Mucosa of descending colon (tissue), 1 donor: ENCODE data around the gene RAB8A.

DNA sequence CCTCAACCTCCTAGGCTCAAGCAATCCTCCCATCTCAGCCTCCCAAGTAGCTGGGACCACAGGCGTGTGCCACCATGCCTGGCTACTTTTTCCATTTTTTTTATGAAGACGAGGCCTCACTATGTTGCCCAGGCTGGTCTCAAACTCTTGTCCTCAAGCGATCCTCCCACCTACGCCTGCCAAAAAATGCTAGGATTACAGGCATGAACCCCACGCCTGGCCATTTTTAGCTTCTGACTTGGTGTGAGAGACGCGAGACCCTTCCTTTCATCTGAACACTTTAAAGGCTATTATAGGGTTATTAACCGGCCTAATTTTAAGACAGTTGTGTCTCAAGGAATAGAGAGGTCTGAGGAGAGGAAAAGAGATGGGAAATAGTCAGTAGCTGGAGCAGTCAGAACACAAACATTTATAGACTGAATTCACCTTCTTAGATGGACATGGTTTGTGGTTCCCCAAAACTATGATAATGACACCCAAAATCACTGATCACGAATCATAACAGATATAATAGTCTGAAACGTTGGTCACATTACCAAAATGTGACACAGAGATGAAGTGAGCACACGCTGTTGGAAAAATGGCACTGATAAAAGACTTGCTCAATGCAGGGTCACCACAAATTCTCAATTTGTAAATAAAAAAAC is 25.9 kb downstream of the BRD4 start:
- PRO-cap = no peak

GRCh38 chr19:15354673-15355579 is 22.6 kb upstream of the BRD4 start:
- PRO-cap = no peak

DNA sequence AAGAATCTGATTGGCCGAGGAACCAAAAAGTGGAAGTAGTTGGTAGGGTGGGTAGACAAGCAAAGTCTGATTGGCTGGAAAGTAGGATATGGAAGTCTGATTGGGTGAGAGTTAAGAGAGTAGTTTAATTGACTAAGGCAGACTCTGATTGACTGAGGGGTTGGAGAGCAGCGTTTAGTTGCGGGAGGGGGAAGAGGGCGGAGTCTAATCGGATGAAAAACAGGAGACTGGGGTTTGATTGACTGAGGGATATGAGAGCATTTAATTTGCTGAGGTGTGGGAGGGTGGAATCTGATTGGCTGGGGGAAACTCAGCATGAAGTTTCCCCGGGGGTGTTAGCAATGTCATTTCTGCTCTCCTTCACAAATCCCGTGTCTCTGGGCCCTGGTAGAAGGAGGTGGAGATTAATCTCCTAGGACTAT is 9.3 kb upstream of the CYP4F22 start:
- PRO-cap = no peak

DNA sequence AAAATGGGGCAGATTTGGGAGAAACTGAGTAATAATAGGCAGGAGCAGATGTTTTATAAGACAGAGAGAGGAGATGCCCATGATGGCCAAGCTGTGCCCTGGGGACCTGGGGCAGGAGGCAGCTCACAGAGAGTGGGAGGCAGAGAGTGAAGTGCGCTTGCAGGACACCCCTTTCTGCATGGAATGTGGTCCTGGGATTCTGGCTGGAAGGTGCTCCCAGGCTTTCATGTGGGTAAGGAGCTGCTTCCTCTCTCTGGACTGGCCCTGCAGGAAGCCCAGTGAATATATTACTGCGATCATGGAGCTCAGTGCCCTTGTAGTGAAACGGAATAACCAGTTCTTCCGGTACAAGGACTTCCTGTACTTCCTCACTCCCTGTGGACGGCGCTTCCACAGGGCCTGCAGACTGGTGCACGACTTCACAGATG is 7.8 kb downstream of the CYP4F8 start:
- PRO-cap = unidirectional peak, minus-strand start at position 260 of the sequence

DNA sequence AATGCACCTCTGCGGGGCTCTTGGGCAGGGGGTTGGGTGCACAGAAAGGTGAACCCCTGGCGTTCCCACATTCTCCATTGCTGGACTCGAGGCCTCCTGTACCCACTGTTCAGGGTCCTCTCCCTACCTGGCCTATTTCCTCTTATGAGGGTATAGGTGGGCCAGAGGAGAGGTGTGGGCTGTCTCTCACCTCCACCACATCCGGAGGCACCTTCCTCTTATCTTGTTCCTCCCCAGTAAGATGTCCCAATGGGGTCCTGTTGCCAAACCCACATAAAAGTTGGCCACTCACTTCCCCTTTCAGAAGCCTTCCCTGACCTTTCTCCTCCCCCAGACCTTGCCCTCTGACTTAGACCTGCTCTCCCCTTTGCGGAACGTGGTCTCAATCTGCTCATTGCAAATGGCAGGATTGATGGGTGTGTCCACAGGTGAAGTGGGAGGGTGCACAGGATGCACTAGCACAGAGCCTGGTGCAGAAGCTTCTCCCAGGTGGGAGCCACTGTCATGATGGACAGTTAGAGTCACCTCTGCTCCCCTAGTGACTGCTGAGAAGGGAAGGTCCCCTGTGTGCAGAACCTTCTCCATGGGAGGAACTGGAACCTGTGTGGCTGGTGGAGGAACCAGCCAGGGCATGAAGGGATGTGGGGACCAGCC is 1.3 kb downstream of the CYP4F3 start:
- PRO-cap = no peak

DNA sequence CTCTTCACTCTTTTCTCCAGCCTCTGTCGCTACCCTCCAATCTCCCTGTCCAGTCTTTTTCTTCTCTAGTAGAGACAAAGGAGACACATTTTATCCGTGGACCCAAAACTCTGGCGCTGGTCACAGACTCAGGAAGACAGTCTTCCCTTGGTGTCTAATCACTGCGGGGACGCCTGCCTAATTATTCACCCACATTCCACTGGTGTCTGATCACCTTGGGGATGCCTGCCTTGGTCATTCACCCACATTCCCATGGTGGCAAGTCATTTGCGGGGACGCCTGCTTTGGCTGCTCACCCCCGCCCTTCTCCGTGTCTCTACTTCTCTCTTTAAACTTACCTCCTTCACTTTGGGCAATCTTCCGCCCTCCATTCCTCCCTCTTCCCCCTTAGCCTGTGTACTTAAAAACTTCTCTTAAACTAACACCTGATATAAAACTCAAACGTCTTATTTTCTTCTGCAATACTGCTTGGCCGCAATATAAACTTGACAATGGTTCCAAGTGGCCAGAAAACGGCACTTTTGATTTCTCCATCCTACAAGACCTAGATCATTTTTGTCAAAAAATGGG is 14.0 kb upstream of the OR10H1 start:
- PRO-cap = no peak

GRCh38 chr19:15893581-15893780 is 4.4 kb downstream of the CYP4F2 start:
- PRO-cap = unidirectional peak, plus-strand start at chr19:15893729

DNA sequence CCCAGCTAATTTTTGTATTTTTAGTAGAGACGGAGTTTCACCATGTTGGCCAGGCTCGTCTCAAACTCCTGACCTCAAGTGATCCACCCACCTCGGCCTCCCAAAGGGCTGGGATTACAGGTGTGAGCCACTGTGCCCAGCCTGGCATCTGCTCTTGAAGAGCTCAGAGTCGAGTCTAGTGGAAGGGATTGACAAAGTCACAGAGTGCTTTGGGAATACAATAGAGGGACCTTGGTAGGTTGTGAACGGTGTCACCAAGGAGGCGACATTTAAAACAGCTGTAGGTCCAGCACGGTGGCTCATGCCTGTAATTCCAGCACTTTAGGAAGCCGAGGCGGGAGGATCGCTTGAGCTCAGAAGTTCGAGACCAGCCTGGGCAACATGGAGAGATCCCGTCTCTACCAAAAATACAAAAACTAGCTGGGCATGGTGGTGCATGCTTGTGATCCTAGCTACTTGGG is 14.9 kb downstream of the TPM4 start:
- PRO-cap = no peak

GRCh38 chr19:16111140-16112065 is at the start of gene RAB8A:
RAB8A (plus strand) TSS chr19:16111889.
- PRO-cap = bidirectional peak, plus-strand start at chr19:16111682, minus-strand start at chr19:16111363; bidirectional peak, plus-strand start at chr19:16111876, minus-strand start at chr19:16111759

GRCh38 chr19:16132374-16133323 is 10.8 kb upstream of the HSH2D start:
- PRO-cap = no peak

GRCh38 chr19:16206201-16207426 is 8.9 kb downstream of the AP1M1 start:
- PRO-cap = unidirectional peak, minus-strand start at chr19:16206583

- PRO-cap = no peak
Measured at GRCh38 chr19:16326830-16327524, 2.4 kb downstream of the KLF2 start.

DNA sequence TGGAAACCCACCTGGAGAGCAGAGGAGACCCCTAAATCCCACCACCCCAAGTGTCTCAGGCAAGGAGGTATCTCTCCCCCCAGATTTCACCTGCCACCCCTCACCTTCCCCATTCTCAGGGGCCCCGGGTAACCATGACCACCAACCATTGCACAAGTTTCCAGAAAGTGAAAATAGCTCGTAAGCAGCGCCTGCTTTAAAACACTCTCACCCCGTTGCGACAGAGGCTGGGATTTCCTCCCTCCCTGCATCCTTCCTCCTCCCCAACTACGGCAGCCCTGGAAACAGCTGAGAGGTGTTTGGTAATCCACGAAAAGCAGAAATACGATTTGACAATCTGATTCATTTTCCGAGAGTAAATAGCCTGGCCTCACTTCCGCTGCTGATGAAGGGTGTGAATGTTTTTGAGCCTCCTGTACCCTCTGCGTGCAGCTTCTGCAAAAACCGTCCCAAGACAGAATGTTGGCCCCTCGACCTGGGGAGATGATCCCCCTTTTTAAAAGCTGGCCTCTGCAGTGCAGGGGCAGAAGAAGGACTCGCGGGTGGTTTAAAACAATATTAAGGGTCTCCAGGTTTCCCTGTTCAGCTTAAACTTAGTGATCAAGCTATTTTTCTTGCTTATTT is 3.8 kb downstream of the KLF2 start:
- PRO-cap = bidirectional peak, plus-strand start at position 213 of the sequence, minus-strand start at position 169 of the sequence; bidirectional peak, plus-strand start at position 352 of the sequence, minus-strand start at position 269 of the sequence

DNA sequence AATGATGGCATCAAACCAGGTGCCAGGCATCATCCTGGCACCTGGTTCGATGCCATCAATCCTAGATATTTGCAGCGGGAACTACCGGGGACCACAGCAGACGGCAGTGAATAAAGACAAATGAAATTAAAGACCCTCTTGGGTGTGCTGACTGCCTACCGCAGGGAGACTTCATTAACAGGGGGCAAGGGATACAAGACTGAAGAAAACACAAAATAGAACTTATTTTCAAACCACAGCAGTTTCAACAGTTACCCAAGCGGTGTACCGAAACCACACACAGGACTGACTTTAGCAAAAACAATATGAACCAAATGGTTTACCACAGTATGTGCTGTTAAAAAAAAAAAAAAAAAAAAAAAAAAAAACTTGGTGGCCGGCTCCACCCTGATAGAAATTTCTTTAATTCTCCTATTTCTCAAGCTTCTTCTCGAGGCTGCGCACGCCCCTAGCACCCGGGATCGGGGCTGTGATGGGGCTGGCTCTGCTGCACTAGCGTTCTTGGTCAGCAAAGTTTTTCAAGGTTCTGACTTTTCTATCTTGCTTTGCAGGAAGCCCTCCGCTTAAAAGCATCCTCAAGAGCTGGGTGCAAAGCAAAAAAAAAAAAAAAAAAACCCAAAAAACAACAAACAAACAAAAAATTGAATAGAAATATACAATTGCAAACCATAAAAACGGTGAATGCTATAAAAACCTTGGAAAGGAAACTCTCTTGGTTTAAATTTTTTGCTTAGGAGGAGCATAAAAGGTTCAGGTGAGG is 42.7 kb downstream of the KLF2 start:
- PRO-cap = bidirectional peak, plus-strand start at position 454 of the sequence, minus-strand start at position 201 of the sequence

GRCh38 chr19:16371142-16372416 is 47.0 kb downstream of the KLF2 start:
- PRO-cap = bidirectional peak, plus-strand start at chr19:16371809, minus-strand start at chr19:16371674

- PRO-cap = no peak
Measured at GRCh38 chr19:16374358-16374659, 49.7 kb downstream of the KLF2 start.

GRCh38 chr19:16416497-16417444 is 55.0 kb downstream of the EPS15L1 start:
- PRO-cap = no peak

DNA sequence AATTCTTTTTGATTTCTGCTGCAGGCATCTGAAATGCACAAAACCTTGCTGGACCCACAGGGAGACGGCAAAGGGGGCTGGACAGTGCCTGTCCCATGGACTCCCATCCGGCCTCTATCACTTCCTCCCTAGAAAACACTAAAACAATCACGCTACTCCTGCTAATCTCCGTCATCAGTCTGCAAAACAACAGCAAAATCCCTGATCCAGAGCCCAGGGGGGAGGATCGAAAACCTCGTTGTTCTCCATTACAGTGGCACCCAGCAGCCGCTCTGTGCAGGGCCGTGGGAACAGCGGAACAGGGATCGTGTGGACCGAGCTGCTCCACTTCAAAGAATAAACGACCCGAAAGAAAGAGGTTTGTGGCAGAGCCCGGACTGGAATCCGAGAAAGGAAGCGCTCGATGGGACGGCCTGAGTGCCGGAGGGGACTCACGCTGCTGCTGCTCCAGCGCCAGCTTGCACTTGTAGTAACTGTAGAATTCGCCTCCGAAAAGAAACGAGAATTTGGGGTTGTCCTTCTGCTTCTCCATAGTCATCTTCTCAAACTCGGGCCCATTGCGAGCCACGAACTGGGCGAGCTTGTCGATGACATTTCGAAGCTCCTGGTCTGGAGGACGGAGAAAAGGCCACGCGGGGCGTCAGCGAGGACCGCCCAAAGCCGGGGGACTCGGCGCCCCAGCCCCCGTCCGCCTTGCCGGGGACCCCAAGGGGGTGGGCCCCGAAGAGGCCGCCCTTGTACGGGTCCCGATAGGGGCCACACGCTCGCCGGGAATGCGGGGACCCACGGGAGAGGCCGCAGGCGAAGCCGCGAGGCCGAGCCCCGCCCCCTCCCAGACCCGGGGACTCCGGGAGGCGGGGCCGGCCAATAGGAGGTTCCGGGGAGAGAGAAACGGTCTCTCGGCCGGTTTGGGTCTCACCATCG is 540 bp downstream of the CHERP start:
- PRO-cap = no peak

GRCh38 chr19:16542768-16543109 is 502 bp upstream of the CHERP start:
- PRO-cap = no peak

- PRO-cap = bidirectional peak, plus-strand start at chr19:16586180, minus-strand start at chr19:16585914
Measured at GRCh38 chr19:16585598-16586592, 13.7 kb upstream of the SLC35E1 start.